Skeletal muscle satellite cell (primary cell): ENCODE measurements around the gene ZNF485.

GRCh38 chr10:38117332-38118476 lies 23.6 kb downstream of the ZNF37A start:
- CAGE, long polyA plus RNA: no peak

DNA sequence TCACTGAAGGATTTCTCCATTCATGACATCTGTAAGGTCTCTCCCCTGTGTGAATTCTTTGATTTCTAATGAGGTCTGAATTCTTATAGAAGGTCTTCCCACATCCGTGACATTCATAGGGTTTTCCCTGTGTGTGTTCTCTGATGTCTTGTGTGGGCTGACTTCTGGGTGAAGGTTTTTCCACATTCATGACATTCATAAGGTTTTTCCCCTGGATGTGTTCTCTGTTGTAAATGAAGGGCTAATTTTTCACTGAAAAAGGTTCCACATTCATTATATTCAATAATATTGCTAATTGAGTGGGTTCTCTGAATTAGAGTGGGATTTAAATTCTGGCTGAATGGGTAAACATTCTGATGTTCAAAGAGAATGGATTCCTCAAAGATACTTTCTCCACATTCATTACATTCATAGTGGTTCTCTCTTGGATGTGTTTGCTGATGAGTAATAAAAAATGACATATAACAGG lies 118.0 kb downstream of the ZNF33B start:
- CAGE, long polyA plus RNA: no peak

DNA sequence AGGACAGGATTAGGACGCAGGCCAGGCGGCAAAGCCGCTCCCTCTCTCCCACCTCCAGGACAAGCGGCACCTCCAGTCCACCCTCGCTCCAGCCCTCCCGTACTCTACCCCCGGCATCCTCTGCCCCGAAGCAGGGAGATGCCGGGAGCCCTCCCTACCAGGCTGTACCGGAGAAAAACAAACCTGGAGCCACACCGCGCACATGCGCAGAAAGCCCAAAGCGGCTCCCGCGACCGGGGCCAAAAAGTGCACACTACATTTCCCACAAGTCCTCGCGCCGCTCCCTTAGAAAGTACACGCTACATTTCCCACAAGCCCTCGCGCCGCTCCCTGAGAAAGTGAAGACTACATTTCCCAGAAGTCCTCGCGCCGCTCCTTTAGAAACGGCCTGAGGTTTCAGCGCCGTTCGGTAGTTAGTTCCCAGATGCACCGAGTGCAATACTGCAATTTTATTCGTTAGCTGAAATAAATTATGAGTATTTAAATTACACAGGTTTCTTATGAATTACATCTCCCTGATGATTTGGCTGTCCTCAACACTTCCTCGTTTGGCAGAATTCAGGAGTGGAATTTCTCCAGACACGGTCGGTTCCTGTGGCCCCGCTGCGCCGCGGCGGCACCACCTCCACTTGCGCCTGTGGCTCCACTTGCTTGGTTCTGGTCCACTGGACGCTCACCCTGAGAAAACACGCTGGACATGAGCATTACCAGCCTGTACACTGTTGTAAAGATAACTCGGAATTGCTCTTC lies 85.6 kb downstream of the ZNF33B start:
- CAGE, long polyA plus RNA: no peak

DNA sequence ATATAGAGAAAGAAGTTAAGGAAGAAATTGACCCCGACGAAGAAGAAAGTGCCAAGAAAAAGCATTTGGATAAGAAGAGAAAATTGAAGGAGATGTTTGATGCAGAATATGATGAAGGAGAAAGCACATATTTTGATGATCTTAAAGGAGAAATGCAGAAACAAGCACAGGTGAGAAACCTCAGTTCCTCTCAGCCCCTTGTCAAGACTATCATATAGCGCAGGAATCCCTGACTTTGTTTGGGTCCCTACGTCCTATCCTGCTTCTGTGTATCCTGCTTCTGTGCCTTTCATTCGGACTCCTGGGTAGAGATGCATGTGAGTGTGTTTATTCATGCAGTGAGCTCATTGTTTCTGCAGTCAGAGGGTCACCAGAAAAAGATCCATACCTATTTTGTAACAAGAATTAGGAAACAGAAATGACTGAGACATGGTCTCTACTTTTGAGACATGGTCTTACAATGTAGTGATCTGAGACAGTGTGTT lies 34.8 kb downstream of the BMS1 start:
- CAGE, long polyA plus RNA: no peak

- CAGE, long polyA plus RNA: no peak
These were observed 2.2 kb downstream of the CSGALNACT2 start for GRCh38 chr10:43140235-43141016.

- CAGE, long polyA plus RNA: no peak
These were observed 63.2 kb downstream of the RASGEF1A start for GRCh38 chr10:43203418-43204331.

DNA sequence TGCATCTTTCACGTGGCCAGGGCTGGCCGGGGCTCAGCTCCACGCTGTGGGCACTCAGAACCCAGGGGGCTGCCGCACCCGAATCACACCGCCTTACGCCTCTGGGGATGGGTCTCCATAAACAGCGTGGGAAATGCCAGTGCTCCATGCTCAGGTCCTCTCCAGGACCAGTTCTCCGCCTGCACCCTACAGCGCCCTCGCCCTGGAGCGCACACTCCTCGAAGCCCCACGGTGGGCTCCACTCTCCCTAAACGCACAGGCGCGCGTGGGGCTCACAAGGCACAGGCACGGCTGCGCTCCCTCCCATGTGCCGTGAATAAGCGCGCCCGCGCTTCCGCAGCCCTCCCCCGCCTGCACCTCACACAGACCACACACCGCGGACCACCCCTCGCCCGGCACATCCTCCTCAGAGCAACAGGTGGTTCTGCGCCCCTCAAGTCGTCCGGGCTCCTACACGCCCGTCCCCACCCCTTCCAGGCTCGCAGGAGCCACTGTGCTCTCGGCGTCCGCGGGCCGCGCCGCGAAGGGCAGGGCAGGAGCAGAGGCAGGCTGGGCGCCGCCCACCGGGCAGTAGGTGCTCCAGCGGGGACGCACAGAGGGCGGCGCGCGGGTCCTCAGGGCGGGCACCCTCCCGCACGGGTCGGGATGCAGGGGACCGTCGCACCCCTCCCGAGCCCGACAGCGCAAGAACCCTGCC lies 37.8 kb downstream of the RASGEF1A start:
- CAGE, long polyA plus RNA: no peak

GRCh38 chr10:43451830-43452155 lies 14.9 kb downstream of the ZNF487 start:
- CAGE, long polyA plus RNA: no peak

DNA sequence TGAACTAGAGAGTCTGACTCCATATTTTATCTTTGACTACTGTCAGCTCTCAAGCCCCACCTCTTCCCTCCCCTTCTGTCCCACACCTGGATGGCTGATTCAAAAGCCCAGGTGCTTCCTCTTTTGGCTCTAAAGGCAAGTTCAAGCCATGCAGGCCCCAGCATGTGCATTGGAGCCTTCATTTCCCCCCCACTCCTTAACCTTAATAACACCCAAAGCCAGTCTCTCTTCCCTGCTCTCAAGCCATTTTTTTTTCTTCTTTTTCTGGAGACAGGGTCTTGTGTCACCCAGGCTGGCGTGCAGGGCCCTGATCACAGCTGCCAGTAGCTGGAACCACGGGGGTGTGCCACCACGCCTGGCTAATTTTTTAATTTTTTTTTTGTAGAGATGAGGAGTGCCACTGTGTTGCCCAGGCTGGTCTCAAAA lies 15.3 kb downstream of the ZNF487 start:
- CAGE, long polyA plus RNA: no peak

GRCh38 chr10:43605863-43607037 lies at the start of gene ZNF485:
TSS of gene ZNF485 (plus strand) at chr10:43606438.
- CAGE, long polyA plus RNA: no peak

- CAGE, long polyA plus RNA: no peak
These were observed 153.1 kb upstream of the ZNF32 start for GRCh38 chr10:43801747-43802136.

GRCh38 chr10:44046584-44047167 lies 338.2 kb downstream of the CXCL12 start:
- CAGE, long polyA plus RNA: no peak

DNA sequence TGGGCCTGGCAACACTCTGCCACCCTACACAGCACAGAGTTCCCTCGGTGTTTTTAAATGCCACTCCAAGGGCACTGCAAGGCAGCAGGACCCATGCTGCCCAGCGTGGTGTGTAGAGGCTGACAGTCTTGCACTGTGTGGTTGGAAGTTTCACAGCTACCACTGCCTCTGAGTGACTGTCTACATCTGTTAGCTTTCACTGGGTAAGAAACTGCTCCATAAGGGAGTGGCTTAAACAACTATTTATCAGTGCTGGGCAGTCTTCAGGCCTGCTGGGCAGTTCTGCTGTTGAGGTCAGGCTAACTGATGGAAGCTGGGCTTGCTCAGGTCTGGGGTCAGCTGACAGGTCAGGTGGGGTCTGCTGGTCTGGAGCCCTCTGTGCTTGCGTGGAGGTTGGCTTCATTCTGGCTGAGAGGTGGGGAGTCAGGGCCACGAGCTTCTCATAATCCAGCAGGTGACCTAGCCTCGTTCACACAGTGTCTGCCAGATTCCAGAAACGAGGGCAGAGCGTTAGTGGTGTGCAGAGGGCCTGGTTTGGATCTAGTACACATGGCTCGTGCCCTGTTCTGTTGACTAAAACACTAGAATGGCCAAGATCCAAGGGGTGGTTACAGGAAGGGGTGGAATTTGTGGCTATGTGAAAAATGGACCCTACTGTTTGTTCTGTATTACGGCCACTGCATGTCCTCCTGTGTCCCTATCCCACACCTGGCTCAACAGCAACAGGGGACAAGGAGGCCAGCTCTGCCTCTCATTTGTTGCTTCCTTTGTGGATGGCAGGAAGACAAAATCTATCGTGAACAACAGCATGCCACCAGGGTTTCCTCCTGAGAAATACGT lies 319.4 kb downstream of the CXCL12 start:
- CAGE, long polyA plus RNA: no peak

DNA sequence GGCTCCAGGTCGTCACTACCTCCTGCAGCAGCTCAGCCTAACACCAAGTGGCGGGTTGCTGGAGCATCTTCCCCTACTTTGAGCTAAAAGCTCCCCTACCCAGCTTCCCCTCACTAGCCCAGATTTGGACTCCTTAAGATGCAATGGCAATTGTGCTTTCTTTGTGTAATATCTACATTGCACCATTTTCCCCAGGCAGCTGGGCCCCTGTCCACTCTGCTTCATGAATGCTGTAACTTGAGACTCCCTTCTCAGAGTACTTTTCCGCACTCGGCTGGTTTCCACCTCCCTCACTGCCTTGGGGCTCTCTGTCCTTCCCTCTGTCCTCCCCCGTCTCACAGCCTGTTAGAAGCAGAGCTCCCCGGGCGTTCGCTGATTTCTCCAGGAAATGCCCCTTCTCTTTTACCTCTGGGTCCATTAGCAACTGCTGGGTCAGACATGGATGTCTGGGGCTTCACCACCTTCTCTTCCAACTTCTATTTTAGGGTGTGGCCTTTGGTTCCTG lies 3.1 kb upstream of the TMEM72 start:
- CAGE, long polyA plus RNA: no peak

DNA sequence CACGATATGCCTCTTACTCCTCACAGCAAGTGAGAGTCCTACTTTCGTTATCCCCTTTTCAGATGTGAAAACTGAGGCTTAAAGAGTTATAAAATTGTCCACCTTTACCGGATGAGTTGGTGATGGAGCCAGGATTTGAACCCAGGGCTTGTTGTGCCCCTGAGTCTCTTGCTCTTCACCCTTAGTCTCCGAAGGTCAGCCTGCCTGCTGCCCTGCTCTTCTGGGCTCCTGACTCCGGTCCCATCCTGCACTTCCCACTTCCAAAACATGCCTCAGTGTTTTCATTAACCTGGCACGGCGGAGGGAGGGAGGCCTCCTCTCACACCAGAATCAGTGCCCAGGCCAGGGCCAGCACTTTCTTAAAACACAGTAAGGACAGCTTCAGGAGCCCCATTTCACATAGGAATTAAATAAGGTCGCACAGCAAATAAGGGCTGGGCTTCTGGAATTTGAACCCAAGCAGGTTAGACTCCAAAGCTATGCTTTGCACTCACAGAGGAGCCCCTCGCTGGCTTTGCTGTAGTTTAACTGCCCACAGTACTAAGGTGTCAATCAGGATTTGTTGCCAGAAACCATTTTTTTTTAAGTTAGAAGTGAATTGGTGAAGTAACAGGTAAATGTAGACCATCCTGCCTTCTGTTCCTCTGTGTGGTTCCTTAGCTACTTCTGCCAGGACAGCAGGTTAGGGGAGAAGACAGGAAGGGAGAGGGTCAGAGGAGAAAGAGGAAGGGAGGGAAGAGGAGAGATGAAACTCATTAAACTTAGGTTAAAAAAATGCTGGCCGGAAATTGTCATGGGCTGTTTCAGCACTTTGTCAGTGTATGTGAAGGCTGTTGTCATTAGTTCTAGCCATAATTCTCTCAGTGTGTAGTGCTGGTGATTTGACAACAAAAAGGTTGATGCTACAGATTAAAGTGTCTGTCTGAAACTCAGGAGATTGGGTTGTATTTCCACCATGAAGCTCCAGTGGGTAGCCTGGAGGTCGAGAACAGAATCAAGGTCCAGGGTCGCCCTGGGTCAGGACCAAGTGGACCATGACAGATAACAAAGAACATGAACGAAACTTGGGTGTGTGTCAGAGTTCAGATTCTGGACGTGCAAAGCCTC lies 1.1 kb downstream of the RASSF4 start:
- CAGE, long polyA plus RNA: no peak

DNA sequence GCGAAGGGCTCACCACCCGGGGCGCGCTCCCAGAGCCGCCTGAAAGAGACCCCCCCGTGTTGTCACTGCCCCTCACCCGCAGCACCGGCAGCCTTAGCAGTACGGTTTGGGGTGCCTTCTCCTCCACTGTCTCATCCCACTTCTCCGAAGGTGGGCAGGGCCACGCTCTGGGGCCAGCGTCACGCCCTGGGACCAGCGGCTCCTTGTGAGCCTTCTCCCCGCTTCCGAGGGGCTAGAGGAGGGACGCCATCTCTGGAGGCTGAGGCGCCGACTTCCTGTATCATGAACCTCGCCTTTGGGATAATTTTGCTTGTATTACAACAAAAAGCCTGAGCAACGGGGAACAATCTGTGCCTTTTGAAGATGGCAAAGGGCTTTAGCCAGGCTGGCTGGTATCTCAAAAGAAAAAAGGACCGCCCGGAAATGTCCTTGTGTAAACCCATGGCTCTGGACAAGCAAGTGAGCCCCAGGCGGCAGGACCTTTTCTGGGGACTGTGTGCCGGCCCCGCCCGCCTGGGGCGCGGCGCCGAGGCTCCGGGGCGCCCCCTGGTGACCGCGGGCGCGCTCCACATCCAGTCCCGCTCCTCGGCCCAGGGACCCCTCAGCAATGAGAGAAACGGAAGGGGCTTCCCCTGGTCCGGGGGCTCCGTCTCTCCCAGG lies 3.9 kb downstream of the DEPP1 start:
- CAGE, long polyA plus RNA: no peak

DNA sequence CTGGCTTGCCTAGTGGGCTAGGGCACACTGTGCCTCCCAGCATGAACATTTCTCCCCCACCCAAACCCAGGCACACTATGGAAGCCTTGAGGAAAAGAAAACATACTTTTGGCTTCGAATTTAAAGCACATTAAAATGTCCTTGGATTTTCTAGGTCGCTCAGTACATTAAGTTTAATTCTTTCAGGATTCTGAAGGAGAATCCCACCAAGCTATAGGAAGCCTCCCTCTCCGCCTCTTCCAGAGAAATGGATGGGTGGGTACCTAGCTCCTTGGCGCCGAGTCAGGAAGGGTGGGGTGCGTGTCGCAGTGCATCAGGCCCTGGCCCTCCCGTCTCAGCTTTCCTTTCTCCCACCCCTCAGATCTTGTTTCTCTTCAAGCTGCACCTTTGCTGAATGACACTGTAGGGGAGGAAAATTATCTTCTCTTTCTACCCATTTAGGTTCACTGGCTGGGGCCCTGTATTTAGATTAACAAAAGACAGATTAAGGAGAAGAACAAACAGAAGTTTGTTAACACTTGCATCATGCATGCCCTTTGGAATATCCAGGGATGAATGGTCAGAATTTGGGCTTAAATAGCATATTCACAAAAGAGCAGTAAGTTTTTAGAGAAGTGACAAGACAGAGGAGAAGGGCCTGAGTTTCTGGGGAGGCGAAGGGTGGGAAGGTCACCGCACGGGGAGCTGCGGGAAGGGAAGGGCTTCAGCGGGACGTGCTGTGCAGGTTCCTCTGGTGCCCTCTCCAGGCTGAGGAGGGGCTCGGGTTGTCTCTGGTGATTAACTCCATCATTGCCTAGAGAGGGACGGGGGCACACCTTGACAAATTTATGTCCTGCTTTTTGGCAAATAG lies 10.7 kb upstream of the ZNF22 start:
- CAGE, long polyA plus RNA: no peak

GRCh38 chr10:45376548-45377097 lies 2.6 kb downstream of the ALOX5 start:
- CAGE, long polyA plus RNA: no peak

GRCh38 chr10:45445302-45445974 lies 71.4 kb downstream of the ALOX5 start:
- CAGE, long polyA plus RNA: no peak

GRCh38 chr10:45625964-45626255 lies 46.7 kb downstream of the ZFAND4 start:
- CAGE, long polyA plus RNA: no peak